ENCODE measurements around the genes FOXP4 and PRICKLE4.

DNA sequence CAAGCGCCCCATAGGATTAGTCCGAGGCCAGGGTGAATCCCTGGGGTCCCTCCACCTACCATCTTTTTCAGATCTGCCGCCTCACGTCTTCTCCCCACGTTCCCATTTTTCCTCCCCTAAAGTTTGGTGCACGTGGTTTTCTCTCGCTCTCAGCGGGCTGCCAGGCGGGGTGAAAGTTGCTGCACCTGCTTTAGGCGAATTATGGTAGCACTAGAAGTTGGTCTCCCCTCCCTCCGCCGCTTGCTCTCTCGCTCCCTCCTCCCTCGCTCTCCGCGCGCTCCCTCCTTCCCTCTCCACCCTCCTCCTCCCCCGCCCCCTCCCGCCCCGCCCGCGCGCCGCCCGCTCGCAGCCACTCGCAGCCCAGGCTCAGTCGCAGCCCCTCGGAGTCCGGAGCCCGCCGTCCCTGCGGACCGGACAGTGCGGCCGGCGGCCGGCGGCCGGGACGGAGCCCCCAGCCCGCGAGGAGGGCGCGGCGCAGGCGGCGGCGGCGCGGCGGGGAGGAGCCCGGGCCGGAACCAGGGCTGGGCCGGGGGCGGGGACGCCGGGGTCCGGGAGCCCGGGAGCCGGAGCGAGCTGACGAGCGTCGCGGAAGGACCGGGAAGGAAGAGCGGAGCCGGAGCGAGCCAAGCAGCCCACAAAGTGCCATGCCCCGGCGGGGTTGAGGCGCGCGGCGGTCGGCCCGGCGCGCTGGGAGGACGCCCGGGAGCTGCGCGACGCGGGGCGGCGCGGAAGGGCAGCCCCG, at the start of gene FOXP4:
FOXP4 (plus strand) TSS at position 352 of the 742 bp plus-strand sequence.
- PRO-cap: no peak
- RAMPAGE, long total RNA: no peak

DNA sequence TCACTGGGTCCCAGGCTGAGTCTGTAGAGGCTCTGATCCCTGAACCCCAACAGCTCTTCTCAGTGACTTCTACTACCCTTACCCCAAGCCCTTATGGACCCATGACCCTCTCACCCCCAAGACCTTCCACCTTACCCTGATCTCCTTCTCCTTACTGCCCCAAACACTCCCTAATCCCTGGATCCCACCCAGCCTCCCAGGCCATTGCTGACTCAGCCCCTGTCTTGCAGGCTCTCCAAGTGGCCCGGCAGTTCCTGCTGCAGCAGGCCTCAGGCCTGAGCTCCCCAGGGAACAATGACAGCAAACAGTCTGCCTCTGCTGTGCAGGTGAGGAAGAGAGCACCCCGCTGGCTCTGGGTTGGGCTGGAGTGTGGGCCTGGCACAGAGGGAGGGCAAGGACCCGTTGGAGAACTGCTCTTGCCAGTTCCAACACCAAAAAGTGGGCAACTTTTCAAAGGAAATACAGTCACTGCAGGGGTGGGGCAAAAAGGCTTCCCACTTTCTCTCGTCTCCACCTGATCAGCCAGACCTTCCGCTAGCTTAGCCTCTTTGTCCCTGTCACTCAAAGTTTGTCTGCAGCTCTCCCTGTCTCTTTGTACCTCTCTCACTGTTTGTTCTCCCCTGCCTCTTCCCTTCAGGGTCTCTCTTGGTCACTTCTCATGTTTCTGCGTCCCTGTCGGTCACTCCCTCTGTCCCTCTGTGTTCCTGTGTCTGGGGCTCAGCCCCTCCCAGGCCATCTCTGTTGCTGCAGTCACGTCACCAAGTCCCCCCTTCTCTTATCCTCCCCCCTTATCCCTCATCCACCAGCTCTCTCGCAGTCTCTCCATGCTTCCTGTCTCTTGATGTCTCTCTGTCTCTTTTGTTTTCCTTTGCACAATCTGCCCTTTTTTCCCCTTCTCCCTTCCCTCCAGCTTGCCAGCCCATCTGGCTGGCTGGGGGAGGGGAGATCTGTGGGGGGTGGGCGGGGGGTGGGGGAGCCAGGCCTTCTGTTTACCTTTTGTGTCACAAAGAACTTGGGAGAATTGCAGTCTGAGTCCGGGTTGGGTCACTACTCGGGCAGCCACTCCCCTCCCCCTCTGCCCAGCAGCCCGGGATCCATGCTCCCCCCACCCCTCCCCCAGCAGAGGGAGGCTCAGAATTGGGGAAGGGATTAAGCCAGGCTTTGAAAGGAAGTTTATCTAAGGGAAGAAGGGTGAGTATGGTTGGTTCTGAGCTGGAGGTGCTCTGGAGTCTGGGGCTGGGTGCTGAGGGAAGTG, 32.0 kb downstream of the FOXP4 start:
- PRO-cap: no peak
- RAMPAGE, long total RNA: no peak

GRCh38 chr6:41780318-41781213, at the start of gene PRICKLE4:
Gene PRICKLE4 (plus strand): TSS chr6:41780782.
- PRO-cap: no peak
- RAMPAGE, long total RNA: no peak

DNA sequence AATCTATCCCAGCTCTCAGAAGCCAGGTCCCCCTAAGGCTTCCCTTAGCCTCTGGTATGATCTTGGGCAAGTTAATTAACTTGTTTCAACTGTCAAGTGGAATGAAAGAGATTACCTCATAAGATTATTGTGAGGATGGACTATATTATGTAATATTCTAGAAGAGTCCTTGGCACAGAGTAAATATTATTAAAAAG, 1.0 kb downstream of the PRICKLE4 start:
- PRO-cap: no peak
- RAMPAGE, long total RNA: no peak

- PRO-cap: no peak
- RAMPAGE, long total RNA: no peak
These were observed 2.0 kb downstream of the TOMM6 start for GRCh38 chr6:41789144-41790203.

GRCh38 chr6:41920983-41921059, 118 bp downstream of the MED20 start:
- PRO-cap: no peak
- RAMPAGE, long total RNA: no peak

- PRO-cap: no peak
- RAMPAGE, long total RNA: no peak
These were observed 10.1 kb downstream of the CCND3 start for GRCh38 chr6:41931450-41931900.

GRCh38 chr6:42140767-42142060, 1.2 kb downstream of the C6orf132 start:
- PRO-cap: no peak
- RAMPAGE, long total RNA: no peak

DNA sequence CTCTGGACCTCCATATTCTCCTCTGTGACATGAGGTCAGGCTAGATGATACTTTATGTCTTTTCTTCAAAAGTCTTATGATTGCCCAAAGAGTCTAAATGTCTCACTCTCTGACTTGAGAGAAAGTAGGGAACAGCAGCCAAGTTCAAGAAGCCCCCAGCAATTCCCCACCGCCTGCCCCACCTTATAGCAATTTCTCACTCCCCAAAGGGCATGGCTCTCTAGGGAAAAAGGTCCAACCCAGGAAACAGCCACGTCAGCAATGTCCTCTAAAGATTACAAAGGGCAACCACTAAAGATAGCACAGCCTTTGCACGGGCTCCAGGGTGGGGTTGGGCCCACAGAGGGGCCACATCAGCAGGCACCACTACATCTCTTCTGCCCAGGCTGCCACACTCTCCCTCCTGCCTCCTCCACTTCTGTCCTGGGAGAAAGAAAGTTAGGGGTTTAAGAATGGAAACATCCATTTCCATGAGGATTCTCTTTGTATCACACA, 71.2 kb downstream of the TRERF1 start:
- PRO-cap: no peak
- RAMPAGE, long total RNA: no peak

- PRO-cap: no peak
- RAMPAGE, long total RNA: no peak
These were observed 46.7 kb downstream of the TRERF1 start for GRCh38 chr6:42405012-42405368.

GRCh38 chr6:42417516-42418122, 34.1 kb downstream of the TRERF1 start:
- PRO-cap: no peak
- RAMPAGE, long total RNA: no peak

- PRO-cap: no peak
- RAMPAGE, long total RNA: no peak
These were observed 905 bp downstream of the TRERF1 start for GRCh38 chr6:42450914-42451127.

DNA sequence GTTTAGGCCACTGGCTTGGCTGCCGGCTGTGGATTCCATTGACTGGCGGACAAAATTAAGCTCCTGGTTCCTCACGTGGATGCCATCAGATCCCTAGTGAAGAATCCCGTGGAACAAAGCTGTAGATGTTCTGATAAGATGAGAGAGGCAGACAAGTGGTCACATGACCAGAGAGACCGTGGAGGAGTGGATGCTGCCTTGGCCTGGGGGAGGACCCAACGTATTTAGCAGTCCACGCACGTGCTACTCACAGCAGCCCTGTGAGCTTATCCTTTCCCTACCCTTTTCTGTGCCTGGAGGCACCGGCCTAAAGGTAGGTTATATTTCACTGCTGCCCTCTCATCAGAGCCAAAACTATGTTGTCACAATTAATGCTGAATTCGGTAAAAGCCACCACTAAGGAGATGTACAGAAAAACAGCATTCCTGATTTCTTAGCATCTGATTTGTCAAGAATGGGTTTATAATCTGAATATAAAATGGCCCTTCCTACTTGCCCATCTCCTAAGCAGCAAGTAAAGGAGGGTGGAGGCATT, 15.7 kb upstream of the UBR2 start:
- PRO-cap: no peak
- RAMPAGE, long total RNA: no peak

- PRO-cap: no peak
- RAMPAGE, long total RNA: no peak
These were observed 64.4 kb downstream of the PRPH2 start for GRCh38 chr6:42657870-42658566.

DNA sequence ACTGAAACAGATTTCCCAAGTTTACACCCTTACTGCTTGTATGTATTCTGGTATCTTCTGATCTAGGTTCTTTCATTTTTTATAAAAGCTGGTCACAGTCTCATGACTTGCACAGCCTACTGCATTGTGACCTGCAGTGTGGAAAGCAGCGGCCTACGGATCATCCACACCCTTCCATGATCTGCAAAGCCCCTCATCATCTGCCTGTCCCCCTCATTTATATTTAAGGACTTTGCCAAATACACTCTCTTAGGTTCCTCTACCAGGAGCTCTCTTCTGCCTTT, 12.0 kb upstream of the BICRAL start:
- PRO-cap: no peak
- RAMPAGE, long total RNA: no peak

DNA sequence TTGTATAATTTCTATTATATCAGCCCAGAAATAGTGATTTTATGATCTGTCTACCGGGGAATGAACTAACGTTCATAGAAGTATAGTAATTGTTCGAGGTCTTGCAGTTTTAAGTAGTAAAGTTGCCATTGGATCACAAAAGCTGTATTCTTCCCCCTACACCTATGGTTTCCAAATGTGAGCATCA, 2.6 kb downstream of the BICRAL start:
- PRO-cap: no peak
- RAMPAGE, long total RNA: no peak

DNA sequence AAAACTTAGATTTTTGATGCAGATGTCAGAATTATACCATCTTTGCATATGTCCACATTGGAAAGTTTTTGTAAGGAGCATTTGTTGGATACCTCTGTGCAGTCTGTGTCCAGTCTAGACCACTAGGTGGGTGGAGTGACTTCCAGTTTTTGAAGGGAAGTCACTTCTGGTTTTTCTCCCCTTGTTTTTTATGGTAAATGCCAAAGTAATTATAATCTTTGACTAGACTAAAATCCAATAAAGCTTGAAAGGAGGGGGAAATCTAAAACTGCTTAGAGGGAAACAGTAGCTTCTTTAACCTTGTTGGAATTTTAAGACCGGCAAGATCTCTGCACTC, 4.3 kb downstream of the BICRAL start:
- PRO-cap: no peak
- RAMPAGE, long total RNA: no peak

- PRO-cap: no peak
- RAMPAGE, long total RNA: no peak
These were observed 6.9 kb downstream of the BICRAL start for GRCh38 chr6:42788564-42789433.

GRCh38 chr6:42789434-42790354, 7.8 kb downstream of the BICRAL start:
- PRO-cap: no peak
- RAMPAGE, long total RNA: no peak

DNA sequence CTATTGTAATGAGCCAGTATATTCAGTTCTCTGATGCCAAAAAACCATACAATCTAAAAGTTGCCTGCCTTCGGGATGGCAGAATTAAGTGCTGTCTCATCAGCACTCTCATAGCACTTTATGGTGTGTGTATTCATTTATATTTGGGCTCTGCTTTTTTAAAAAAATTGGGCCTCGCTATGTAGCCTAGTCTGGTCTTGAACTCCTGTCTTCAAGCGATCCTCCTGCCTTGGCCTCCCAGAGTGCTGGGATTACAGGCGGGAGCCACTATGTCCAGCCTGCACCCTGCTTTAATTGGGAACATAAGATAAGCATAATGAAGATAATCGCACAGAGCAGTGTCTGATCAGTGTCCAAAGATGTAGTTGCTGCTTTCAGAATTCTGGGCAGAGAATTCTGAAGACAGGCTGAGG, 22.9 kb downstream of the BICRAL start:
- PRO-cap: no peak
- RAMPAGE, long total RNA: no peak